HGPS cell (cell line): ENCODE measurements around the genes KCNN4, LYPD5 and ZNF283.

DNA sequence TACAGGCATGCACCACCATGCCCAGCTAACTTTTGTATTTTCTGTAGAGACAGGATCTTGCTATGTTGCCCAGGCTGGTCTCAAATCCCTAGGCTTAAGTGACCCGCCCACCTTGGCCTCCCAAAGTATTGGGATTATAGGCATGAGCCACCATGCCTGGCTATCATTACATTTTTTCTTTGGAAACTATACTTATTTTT lies 10.7 kb upstream of the CADM4 start:
- RRBS, result no CpG with 5 or more reads among the region's 1 CpG

DNA sequence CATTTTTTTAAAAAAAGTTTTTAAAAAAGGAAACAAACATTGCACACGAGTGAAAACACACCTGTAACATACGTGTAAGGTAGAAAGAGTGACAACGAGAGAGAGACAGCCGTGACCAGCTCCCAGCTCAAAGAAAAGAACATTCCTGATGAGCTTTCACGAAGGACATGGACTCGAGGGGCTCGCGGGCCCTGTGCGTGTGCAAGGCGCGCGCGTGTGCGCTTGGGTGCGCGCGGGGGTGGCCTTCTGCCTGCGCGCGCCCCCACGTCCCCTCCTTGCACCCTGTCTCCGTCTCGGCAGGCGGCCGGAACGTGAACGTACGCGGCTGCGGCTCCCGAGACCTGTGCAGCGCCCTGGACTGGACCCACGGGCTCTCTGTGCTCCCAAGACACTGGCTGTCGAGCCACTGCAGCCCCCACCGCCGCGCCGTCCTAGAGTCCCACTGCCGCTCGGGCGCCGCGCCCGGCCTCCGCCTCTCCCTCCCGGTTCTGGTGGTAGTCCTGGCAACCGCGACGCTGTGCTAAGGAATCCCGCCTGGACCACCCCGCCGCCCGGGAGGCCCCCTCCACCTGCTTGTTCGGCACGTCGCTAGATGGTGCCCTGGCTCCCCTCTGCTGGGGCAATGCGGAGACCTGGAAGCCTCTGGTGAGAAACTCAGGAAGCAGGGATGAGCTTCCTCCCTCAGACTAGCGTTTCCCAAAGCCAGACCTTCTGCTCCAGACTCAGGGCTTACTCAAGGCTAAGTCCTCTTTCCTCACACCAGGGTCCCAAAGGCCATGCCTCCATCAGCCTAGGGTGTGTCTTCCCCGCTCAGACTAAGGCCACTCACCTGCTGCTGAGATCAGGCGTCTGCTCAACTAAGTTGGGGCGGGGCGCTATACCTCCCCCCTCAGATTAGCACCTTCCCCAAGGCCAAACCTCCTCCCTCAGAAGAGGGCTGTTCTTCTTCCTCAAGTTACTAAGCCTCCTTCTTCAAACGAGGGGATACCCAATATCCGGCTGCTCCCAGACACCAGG lies 16.3 kb upstream of the IRGC start:
- RRBS, result 3% methylated on average over 8 of the region's 64 CpGs

DNA sequence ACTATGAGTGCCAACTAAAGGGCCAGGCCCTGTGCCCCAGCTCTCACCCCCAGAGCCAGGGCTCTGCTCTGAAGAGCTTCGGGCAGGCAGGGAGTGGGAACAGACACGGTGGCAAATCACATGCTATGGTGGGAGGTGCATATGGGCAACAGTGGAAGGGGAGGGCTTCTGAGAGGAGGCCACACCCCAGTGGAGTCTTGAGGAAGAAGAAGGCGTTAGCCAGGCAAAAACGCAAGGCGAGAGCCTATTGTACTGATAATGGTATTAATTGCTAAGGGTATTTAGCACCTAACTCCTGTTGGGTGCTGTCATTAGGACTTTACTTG lies 15.8 kb downstream of the SMG9 start:
- RRBS, result no CpG with 5 or more reads among the region's 5 CpGs

GRCh38 chr19:43749996-43750942 lies 4.5 kb downstream of the SMG9 start:
- RRBS, result no CpG with 5 or more reads among the region's 11 CpGs

DNA sequence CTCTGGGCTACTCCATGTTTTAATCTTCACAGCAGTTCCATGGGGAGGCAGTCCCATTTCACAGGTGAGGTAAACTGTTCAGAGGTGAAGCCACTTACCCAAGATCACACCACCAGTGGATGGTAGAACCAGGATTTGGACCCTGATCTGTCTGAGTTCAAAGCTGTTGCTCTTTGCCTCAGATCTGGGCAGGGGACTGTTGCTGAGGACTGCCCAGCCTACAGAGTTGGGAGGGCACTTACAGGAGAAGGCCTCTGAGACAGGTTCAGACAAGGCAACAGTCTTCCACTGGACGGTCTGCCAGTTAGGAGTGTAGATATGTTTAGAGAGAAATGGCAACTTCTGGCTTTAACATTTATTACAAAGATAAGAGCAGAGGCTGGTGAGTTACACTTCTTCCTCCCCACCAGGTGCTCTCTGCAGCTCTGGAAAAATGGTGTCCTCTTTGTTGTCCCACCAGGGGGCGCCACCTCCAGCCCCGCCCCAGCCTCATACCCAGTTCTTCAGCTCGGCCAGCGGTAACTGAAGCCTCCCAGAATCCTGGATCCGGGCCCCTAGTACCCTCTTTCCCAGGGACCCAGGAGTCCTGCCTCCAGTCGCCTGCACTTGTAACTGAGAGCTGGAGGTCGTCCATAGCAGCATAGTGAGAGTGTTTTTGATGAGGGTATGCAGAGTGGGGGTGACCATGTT lies 11.6 kb upstream of the SMG9 start:
- RRBS, result no CpG with 5 or more reads among the region's 8 CpGs

DNA sequence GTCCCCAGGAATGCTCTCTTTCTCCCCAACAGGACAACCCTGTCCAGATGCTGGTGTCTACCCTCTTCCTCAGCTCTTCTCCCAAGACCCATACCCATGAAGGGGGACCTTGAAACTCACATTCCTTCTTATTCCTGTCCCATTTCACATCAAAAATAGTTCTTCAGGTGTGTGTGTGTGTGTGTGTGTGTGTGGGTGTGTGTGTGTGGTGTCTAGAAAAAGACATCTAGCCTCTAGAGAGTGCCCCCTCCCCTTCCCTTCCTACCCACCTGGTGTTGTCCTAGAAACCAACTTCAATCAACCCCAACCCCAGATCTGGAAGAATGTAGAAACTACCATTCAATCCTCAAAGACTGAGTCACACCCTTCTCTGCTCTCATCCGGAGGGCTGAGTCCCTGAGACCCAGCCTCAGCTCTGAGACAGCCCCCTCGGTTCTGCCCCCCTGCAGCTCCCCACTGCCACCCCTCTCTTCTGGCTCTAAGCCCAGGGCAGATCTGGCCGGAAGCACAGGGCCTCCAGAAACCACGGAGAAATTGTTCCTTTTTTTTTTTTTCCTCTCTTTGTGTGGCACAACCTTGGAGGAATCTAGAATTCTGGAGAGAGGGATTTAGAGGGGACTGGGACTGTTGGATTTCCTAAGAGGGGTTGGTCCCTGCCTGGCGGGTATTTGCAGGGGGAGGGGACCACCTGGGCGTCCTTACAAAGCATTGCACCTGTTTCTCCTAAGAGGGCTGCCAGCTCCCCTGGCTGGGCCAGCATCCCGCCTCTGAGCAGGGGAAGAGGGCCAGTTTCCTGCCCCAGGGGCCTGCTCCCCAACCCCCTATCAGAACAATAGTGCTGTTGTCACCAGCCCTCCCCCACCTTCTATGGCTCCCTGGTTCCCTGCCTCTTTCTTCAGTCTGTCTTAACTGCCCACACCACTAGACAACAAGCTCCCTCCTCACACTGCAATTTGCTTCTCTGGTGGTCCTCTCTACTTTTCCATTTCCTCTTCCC lies 3.3 kb downstream of the KCNN4 start:
- RRBS, result 25% methylated on average over 1 of the region's 7 CpGs

DNA sequence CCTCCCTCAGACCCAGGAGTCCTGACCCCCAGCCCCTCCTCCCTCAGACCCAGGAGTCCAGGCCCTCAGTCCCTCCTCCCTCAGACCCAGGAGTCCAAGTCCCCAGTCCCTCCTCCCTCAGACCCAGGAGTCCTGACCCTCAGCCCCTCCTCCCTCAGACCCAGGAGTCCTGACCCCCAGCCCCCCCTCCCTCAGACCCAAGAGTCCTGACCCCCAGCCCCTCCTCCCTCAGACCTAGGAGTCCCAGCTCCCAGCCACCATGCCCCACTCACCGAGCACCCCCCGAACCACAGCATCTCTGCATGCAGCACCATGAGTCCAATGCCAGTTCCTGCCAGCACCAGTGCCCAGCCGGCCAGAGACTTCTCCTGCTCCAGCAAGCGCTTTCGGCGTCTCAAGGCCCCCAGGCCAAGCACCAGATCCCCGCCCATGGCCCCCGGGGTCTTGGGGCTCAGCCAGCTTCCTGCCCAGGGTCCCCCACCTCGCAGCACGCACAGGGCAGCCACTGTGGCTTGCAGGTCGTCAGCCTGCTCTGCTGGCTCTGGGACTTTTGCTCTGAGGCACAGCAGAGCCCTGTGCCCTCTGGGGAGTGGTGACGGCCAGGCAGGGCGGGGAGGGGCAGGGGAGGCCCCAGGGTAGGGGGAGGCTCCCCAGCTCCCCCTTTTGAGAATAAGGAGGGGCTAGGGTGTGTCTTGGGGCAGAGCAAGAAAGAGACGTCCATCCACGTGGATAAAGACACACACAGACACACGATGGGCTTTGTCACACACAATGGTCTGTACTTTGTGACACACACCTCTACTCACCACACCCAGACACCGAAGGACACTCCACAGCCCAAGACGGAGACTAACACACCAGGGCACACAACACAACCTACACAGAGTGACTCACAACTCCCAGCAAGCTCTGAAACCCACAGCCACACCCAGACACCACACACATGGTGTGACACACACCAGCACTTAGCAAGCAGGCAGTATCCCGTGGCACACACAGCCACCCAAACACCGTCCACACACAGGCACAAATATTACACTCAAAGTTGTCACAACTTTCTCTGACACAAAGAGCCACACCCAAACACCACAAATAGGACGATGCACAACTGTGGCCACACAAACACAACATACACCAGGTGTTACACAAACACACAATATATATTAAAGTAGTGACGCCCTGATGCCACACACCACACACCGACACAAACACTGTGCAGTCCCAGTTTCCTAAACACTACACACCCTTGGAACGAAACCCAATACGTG lies at the start of gene KCNN4:
TSS of gene KCNN4 (minus strand) at position 543 of the 1,268 bp plus-strand sequence.
- RRBS, result 18% methylated on average over 4 of the region's 25 CpGs

DNA sequence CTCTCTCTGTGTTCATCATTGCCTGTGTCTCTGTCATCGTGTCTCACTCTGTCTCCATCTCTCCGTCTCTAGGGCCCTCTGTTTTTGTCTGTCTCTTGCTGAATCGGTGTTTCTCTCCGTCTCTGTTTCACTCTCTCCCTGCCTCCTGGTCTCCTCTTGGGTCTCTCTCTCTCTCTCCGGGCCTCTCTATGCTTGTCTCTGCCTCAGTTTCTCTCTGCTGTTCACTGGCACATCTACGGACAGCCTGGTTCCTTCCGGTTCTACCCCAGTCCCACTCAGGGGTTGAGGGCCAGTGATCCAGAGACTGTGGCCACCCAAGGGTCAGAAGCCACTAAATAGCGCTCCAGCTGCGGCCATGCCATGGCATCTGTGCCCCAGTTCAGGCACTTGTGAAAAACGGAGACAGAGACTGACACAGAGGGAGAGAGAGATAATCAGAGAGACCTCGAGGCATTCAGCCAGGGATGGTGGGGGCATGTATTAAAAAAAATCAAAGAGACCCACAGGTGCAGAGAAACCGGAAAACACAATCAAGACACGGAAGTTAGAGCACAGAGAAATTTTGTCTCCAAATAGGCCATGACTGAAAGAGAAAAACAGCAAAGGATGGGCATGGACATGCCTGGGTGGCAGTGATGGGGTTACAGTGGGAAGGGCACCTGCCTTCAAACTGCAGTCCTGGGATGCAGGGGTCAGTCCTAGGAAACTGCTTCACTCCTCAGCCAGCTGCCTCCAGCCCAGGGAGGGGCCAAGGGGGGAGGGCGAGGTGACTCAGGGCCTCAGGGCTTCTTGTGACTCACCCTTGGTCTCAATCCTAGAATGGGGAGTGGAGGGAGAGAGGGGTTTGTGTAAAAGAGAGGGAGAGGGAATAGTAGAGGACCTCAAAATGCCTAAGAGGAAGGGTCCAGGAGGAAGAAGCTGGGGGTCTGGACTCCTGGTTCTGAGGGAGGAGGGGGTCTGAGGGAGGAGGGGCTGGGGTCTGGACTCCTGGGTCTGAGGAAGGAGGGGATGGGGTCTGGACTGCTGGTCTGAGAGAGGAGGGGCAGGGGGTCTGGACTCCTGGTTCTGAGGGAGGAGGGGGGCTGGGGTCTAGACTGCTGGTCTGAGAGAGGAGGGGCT lies 3.4 kb upstream of the KCNN4 start:
- RRBS, result 87% methylated on average over 3 of the region's 14 CpGs

GRCh38 chr19:43802310-43802718 lies at the start of gene LYPD5:
LYPD5 (minus strand) TSS chr19:43802447.
- RRBS, result no CpG with 5 or more reads among the region's 7 CpGs

DNA sequence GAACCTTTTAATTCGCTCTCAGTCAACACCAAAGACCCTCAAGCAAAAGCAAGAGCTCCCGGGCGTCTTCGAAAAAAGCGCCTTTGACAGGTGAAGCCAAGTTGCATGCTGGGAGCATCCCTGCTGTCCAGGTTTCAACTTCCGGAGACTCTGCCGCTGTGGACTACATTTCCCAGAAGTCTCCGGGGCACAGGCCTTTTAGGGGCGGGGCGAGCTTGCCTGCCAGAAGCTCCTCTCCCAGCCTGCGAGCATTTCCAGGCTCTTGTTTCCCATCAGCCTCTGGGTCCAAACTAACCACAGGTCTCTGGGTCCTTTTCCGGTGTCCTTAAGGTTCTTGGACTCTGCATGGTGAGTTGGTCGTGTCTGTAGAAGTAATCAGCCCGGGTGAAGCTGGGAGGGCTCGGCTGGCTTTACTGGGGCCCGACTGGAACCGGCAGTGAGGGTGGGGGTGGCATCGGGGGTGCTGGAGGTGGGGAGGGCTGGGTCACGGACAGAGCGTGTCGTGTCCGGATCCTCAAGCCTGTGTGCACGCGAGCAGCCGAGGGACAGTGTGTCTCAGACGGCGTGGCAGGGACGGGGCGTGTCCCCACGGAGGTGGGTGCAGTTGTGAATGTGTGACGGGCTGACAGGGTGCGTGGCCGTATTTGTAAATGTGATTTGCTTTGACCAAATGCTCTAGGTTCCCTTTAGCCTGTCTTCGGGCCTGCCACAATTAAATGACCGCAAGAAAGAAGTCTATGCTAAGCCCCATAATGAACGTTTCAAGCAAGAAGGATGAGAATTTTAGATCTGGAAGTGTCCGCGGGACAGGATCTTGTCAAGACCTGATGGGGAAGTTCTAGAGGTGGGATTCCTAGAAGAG lies at the start of gene ZNF283:
TSS of gene ZNF283 (plus strand) at position 225 of the 862 bp plus-strand sequence.
- RRBS, result 2% methylated on average over 18 of the region's 38 CpGs

- RRBS, result no CpG with 5 or more reads among the region's 12 CpGs
Observed at GRCh38 chr19:43913143-43914360, 21.5 kb downstream of the ZNF45 start.

DNA sequence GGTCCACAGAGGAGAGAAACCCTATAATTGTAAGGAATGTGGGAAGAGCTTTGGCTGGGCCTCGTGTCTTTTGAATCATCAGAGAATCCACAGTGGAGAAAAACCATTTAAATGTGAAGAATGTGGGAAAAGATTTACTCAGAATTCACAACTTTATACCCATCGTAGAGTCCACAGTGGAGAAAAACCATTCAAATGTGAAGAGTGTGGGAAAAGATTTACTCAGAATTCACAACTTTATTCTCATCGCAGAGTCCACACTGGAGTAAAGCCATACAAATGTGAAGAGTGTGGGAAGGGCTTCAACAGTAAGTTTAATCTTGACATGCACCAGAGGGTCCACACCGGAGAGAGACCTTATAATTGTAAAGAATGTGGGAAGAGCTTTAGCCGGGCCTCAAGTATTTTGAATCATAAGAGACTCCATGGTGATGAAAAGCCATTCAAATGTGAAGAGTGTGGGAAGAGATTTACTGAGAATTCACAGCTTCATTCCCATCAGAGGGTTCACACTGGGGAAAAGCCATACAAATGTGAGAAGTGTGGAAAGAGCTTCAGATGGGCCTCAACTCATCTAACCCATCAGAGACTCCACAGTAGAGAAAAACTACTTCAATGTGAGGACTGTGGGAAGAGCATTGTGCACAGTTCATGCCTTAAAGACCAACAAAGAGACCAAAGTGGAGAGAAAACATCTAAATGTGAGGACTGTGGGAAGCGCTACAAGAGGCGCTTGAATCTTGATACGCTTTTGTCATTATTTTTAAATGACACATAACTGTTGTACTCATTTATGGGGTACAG lies 9.2 kb upstream of the ZNF234 start:
- RRBS, result no CpG with 5 or more reads among the region's 8 CpGs

GRCh38 chr19:44235500-44236261 lies 23.3 kb downstream of the ZNF227 start:
- RRBS, result no CpG with 5 or more reads among the region's 10 CpGs

DNA sequence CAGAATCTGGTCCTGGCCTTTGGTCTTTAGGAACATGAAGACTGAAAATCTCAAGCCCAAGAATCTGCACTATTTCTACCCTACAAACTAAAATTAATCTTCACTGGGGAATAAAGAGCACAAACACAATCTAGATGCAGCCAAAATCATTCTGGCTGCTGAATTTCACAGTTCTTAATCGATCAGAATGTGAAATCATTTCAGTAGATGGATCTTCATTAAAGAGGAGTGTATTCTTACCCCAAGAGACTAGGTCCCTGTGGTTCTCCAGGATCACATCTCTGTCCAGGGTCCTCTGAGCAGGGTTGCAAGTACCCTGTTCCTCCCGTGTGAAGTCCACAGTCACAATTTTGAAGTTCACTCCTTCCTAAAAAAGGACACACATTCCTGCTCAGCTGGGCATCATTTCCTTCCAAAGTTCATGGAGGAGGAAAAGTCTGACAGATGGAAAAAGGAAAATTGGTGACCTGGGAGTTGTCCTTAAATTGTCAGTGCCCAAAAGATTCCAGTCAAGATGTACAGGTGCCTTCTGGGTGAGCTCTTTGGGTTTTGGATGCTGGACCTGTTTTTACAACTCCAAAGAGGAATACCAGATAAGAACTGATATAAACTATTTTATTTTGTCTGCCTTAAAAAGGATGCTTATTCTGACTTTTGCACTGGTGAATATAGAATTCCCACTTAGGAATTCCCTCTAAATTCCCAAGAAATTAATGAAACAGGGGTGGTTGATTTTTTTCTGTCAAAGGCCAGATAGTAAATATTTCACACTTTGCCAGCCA lies 21.1 kb downstream of the ZNF180 start:
- RRBS, result no CpG with 5 or more reads among the region's 2 CpGs

DNA sequence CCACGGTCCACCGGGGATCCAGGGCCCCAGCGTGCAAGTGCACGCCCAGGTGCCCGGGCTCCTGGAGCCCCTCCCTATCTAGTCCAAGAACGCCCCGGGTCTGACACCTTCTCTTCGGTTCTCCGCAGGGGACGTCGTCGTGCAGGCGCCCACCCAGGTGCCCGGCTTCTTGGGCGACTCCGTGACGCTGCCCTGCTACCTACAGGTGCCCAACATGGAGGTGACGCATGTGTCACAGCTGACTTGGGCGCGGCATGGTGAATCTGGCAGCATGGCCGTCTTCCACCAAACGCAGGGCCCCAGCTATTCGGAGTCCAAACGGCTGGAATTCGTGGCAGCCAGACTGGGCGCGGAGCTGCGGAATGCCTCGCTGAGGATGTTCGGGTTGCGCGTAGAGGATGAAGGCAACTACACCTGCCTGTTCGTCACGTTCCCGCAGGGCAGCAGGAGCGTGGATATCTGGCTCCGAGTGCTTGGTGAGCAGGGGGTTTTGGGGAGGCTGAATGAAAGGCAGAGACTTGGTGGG lies 3.4 kb downstream of the PVR start:
- RRBS, result 45% methylated on average over 9 of the region's 37 CpGs

- RRBS, result 80% methylated on average over 1 of the region's 15 CpGs
Observed at GRCh38 chr19:44691950-44692706, 6.8 kb upstream of the CEACAM16 start.

- RRBS, result 40% methylated on average over 6 of the region's 15 CpGs
Observed at GRCh38 chr19:44697188-44697860, 1.6 kb upstream of the CEACAM16 start.

DNA sequence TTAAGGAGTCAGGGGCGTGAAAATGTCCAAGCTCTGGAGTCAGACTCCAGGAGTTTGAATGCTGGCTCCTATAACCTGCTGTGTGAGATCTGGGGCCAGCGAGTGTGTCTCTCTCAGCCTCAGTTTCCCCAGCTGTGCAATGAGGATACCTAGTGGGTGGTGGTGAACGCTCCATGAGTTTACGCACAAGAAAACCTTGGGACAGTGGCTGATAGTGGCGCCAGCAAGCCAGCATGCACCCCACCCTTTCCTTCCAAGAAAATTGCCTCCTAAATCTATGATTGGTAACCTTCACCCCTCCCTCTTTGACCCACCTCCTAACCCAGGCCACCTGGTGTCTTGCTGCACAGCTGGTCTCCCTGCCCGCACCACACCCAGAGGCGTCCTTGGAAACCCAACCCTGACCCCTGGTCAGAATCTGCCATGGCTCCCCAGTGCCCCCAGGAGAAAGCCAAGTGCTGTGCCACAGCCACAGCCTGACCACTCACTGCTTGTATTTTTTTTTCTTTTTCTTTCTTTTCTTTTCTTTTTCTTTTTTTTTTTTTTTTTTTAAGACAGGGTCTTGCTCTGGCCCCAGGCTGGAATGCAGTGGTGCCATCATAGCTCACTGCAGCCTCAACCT lies 22.8 kb upstream of the BCL3 start:
- RRBS, result no CpG with 5 or more reads among the region's 7 CpGs

- RRBS, result no CpG with 5 or more reads among the region's 4 CpGs
Observed at GRCh38 chr19:44740222-44740833, 8.2 kb upstream of the BCL3 start.

DNA sequence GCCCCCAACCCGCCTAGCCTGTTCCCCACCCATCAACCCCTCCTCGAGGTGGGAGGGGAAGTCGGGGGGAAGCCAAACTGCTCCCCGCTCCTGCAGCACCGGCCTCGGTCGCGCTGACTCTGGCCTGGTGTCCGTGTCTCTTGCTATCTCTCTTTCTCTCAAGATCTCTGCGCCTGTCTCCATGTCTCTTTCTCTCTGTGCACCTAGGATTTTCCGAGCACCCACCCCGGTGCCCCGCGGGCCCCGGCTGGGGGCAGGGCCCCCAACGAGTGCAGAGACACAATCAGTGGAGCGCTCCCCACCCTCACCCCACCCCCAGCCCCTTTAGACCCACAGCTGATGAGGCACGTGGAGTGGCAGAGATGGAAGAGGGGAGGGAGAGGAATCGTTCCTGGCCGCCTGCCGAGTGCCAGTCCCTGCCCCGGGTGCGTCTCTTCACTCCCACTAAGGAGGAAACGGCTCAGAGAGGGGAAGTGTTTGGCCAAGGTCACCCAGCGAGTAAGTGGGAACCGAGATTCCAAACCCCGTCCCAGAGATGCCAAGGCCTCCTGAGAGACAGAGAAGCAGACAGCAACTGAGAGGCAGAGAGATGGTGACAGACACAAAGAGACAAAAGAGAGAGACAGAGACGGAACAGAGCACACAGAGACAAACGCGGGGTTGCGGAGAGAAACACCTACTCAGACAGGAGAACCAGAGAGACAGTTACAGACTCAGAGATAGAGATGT lies 713 bp upstream of the BCL3 start:
- RRBS, result no CpG with 5 or more reads among the region's 31 CpGs